ENCODE measurements around a stretch of chr19.

GRCh38 chr19:19659375-19660197 is 3.9 kb downstream of the ATP13A1 start:
- RRBS = no CpG with 5 or more reads among the region's 23 CpGs

- RRBS = no CpG with 5 or more reads among the region's 52 CpGs
Observed at GRCh38 chr19:20051668-20053014, 12.8 kb upstream of the ZNF682 start.

GRCh38 chr19:20612190-20612624 is 46.6 kb upstream of the ZNF737 start:
- RRBS = no CpG with 5 or more reads among the region's 8 CpGs

GRCh38 chr19:20615964-20616341 is 45.4 kb downstream of the ZNF626 start:
- RRBS = no CpG with 5 or more reads among the region's 2 CpGs

DNA sequence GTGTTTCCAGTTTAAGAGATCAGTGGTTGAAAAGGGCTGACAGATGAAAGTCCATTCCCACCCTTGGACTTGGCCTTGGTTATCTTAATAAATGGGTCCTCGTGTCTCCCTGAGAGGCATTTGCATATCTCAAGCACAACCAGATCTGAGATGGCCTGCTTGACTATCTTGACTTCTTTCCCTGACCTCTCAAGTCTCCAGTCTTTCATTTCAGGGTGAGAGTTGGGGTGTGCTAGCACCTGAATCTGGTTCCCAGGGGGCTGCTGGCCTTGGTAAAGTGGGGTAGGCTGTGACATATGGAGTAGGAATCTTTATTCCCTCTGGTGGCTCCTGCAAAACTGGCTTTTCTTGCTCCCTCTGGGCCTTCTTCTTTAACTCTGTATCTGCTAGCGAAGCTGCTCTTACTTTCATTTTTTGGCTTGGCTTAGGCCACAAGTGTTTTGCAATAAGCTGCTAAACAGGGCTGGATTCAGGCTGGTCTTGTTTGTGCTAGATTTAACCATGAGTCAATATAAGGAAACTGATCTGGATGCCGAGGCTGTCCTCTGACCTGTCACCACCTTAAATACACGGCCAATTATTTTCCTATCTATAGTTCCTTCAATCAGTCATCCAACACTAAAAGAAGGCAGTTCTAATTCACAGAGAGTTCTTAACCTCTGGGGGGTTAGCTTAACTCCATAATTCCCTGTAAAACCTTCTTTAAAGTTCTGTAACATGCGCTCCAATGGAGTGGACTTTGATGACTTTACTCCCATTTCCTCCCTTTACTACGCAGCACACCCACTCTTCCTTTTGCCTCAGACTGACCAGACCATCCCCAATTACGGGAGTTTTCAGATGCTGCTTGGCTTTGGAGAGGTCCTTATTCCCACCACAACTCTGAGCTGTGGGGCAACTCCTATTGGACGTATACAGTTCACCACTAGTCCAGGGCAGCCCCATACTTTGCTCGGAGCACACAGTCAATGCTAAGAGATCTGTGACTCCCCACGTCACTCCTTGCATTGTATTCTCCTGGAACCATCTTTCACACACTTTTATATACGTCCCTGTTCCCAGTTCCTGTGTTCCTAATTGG is 42.5 kb downstream of the ZNF493 start:
- RRBS = no CpG with 5 or more reads among the region's 11 CpGs

DNA sequence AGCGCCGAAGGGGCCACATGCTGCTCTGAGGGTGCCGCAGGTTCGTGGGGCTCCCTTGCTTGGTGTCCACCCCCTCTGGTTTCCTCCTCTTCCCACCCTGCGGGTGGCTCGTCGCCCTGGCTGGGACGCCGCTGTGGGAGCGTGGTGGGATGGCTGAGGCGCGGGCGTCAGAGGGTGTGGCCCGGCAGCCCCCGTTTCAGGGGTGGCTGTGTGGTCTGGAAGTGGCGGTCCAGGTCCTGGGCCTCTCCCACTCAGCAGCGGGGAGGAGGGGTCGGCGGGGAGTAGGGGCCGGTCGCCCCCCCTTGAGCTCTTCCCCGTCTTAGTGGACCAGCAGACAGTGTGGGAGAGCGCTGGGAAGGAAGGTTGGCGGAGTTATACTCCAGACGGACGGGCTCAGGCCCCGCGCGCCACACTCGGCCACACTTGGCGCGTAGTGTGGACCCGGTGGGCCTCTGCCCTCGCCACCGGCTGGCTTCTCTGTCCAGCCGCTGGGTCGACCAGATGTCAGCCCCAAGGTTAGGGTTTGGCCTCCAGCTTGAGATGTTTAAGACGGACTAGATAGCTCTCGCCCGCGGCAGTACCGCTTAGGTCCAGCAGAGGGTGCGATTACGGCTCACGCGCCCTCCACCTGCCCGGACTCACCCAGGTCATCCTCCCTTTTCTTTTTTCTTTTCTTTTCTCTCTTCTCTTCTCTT is 21.8 kb upstream of the ZNF429 start:
- RRBS = no CpG with 5 or more reads among the region's 47 CpGs

- RRBS = no CpG with 5 or more reads among the region's 1 CpG
Observed at GRCh38 chr19:21600743-21601176, 95.4 kb downstream of the ZNF429 start.

GRCh38 chr19:21835150-21835728 is 743 bp downstream of the ZNF43 start:
- RRBS = no CpG with 5 or more reads among the region's 27 CpGs

DNA sequence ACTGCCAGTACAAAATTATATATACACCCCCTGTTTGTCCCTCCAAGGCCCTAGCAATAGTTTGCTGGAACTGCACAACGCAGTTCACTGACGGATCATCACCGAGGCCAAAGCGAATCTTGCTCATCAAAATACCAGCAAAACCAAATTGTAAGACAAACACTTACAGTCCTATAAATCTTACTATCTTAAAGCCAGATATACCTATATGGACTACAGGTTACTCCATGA is 104.4 kb upstream of the ZNF492 start:
- RRBS = no CpG with 5 or more reads among the region's 4 CpGs

DNA sequence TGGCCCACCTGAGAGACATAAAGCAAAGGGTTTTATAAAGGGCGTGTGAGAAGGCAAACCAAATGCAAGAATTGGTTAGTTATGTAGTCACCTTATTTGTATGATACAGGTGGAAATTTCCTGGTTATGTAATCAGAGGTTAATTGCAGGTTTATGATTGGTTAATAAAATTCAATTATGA is 952 bp downstream of the RPSA2 start:
- RRBS = no CpG with 5 or more reads among the region's 1 CpG

GRCh38 chr19:23799239-23799801 is 36.5 kb downstream of the RPSA2 start:
- RRBS = no CpG with 5 or more reads among the region's 6 CpGs

DNA sequence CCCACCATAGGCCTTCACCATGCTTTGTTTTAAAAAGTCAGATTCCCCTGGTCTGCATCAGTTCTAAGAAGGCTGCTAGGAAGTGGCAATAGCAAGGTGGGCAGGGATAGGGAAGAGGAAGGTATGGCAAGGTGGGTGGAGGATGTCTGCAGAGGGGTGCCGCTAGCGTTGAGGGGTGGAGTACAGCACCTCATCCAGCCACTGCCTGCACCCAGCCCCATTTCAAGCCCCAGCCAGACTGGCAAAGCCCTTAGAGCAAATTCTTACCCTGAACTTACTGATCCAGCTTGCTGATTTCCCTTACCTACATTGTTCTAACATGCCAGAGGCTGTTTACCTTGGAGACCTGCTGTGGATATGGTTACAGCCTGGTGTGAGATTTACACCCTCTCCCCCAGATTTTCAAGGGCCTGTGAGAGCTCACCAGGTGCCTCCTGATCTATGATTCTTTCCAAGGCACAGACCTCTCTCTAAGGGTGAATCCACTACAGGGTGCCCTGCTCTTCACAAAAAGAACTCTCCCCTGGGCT is 85.9 kb downstream of the ZNF726 start:
- RRBS = no CpG with 5 or more reads among the region's 2 CpGs

DNA sequence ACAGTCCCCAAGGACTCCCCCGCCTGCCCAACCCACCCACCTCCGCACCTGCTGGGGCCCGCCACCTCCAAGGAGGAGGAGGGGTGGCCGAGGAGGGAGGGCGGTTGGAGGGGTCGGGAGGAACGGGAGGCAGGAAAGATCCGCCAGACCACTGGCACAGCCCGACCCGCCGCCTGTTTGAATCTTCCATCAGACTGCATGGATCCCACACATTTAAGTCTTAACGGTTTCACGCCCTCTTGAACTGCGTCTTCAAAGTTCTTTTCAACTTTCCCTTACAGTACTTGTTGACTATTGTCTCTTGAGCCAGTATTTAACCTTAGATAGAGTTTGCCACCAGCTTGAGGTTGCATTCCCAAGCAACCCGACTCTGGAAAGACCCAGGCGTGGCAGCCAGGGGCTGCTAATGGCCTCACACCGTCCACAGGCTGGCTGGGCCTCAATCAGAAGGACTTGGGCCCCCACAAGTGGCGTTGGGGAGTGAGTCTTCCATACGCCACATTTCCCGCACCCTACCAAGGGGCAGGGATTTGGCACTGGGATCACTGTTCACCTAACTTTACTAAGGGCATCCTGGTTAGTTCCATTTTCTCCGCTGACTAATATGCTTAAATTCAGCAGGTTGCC is 84.1 kb upstream of the ZNF254 start:
- RRBS = no CpG with 5 or more reads among the region's 21 CpGs

DNA sequence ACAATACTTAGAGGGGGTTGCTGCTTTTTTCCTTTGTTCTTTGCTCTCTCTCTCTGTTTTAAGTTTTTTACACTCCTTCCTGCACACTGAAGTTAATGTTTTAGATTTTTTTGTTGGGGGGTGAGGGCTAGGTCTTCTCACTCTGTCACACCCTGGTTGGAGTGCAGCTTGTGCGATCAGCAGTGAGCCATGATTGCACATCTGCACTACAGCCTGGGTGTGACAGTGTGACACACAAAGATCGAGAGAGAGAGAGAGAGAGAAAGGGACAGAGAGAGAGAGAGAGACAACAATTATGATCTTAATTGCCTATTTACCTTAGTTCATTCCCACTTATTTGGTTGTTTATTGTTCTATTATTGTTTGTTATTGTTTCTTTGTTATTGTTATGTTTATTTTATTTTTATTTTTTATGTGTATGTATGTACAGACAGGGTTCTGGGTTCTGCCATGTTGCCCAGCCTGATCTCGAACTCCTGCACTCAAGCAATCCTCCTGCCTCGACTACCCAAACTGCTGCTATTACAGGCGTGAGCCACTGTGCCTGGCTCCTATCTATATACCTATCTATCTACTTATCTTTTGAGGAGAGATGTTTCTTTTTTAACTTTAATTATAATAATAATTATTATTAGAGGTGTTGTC is 1432.1 kb downstream of the UQCRFS1 start:
- RRBS = no CpG with 5 or more reads among the region's 5 CpGs

GRCh38 chr19:27793013-27793820 is 1419.7 kb downstream of the UQCRFS1 start:
- RRBS = no CpG with 5 or more reads among the region's 33 CpGs

DNA sequence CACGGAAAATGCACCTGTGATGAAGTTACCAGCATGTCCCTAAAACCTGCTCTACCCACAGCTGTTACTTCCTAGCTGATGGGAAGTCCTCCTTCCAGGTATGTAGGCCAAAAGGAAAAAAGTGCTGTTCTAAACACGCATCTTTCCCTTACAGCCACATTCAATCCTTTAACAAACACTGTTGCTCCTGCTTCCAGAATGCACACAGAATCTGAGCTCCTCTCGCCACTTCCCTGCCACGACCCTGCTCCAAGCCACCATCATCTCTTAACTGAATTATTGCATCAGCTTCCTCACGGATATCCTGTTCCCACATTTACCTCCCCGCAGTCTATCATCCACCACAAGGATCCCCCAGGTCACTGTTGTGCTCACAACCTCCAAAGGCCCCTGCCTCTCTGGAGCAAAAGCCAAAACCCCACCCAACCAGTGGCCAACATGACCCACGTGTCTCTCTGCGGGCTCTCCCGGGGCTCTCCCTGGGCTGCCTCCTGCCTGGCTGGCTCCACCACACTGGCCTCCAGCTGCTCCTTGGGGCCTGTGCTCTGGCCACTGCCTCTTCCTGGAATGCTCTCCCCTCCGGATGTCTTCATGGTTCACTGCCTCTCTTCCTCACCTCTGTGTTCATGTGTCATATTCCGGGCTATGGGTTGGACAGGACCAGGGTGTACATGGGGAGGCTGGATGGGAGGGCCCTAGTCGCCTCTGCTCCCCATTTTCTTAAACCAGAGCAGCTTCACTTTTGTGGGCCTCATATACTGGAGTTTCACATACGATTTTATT is 809.3 kb downstream of the UQCRFS1 start:
- RRBS = 39% methylated on average over 2 of the region's 13 CpGs

GRCh38 chr19:28481821-28482551 is 731.0 kb downstream of the UQCRFS1 start:
- RRBS = no CpG with 5 or more reads among the region's 7 CpGs

- RRBS = no CpG with 5 or more reads among the region's 8 CpGs
Observed at GRCh38 chr19:28546061-28546598, 666.8 kb downstream of the UQCRFS1 start.

DNA sequence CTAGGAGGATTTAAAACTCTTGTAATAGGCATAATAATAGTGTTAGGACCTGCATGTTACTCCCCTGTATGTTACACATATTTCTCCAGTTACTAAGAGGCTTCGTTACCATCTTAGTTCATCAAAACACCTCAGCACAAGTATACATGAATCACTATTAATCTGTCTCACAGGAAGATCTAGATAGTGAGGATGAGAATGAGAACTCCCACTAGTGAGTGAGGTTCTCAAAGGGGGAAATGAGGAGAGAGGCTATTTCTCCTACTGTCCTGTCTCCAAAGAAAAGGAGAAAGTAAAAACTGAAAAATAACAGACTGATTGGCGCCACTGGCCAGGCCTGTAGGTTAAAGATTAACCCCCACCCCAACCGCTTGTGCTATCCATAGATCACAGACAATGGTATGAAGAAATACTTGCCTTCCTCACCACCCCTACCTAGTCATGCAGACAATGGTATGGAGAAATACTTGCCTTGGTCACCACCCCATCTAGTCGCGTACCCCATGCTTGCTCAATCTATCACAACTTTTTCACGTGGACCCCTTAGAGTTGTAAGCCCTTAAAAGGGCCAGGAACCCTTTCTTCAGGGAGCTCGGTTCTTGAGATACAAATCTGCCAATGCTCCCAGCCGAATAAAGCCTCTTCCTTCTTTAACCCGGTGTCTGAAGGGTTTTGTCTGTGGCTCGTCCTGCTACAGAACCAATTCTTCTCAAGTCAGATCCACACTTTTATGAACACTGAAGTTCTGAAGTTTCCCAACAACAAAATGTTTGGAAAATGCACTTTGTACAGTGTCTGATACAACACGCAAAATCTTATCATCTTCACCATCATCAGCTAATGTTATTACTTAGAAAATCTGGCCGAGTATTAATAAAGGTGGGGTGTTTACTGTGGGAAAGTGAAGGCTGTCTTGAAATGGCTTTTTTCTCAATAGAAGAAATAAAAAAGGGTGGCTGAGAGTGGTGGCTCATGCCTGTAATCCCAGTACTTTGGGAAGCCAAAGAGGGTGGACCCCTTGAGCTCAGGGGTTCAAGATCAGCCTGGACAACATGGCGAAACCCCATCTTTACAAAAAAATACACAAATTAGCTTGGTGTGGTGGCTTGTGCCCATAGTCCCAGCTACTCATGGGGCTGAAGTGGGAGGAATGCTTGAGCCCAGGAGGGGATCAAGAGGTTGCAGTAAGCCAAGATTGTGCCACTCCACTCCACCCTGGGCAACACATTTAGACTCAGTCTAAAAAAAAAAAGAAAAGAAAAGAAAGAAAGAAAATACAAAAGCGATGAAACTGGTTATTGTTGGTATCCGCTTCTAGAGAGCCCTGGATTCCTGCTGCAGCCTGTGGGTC is 597.9 kb downstream of the UQCRFS1 start:
- RRBS = no CpG with 5 or more reads among the region's 15 CpGs

DNA sequence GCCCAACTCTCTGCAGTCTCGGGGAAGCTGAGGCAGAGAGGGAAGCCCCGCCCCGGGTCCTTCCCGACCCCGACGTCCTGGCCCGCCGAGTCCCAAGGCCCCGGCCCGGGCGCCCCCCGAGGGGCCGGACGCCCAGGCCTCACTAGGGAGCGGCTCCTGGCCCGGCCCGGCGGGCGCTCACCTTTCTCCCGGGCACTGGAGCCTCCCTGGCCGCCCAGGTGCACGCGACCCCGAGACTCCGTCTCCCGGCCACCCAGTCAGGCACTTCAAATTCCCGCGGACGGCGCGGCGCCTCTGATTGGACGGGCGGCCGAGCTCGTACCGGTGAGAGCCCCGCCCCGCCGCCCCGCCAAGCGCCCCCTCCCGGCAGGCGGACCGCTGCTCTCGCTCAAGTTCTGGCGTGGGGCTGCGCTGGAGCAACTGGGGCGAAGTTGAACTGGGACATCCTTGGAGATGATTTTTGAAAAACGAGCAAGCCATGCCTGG is 485.5 kb downstream of the UQCRFS1 start:
- RRBS = 4% methylated on average over 31 of the region's 50 CpGs